Measurements from ENCODE around the gene SSTR1.

GRCh38 chr14:35402240-35402950 lies 2.2 kb downstream of the NFKBIA start:
- PRO-cap = no peak

GRCh38 chr14:35405136-35405531 lies 585 bp upstream of the NFKBIA start:
- PRO-cap = no peak

DNA sequence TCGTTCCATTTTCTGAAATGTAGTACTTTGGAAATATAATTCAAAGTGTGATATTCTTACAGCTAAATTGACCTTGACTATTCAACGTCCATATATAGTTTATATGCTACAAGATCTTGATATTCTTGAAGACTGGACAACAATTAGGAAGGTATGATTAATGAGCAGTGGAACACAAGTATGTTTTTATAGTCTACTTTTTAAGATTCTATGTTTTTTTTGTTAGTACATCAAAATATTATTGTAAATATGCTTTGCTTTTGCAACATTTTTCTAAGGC lies 38.7 kb downstream of the BRMS1L start:
- PRO-cap = no peak

DNA sequence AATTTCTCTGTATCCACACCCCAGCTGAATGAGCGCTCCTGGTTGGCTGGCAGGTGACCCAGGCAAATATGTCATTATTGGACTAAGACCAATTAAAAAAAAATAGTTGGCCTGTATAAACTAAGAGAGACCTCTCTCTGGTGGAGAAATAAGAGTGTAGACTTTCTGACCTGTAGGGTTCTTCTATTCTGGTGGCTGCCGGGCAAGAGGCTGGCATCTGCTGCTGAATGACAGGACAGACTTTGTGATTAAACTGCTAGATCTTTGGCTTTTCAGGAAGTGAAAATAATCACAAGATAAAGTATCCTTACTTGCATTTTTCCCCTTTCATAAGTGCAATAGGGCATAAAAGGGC lies 243.5 kb downstream of the BRMS1L start:
- PRO-cap = no peak

GRCh38 chr14:36215169-36215617 lies 105.2 kb downstream of the MBIP start:
- PRO-cap = no peak

DNA sequence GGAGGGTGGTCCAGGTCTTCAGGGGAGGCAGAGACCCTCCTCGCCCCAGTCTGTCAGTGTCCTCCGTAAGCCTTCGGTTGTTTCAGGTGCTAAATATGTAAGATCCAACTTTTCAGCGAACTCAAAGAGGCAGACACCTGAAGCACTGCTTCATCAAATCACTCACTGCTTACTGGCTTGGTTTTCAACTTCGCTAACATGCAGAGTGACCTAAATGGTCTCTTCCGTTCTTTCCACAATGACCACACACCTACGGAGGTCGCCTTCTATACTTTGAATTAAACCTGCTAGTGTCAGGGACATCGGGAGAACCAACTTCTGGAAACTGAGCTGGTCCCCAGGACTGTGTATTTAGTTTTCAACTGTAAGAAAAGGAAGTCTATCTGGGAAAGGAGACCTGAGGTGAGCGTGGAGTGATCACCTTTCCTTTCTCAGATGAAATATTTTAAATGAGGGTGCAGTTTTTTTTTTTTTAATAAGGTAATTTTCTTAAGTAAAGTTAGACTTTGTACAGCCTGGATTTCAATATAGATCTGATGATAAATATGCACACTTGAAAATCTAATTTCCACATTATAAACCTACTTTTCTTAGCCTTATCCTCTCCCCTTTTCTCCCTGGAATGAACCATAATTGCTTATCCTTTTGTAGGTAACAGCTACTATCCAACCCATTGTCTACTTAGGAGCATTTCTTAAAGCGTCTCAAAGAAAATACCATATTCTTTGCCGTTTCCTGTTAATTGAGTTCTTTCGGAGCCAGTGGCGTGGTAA lies 47.3 kb downstream of the MBIP start:
- PRO-cap = no peak

GRCh38 chr14:36305771-36306339 lies 14.6 kb downstream of the MBIP start:
- PRO-cap = no peak

DNA sequence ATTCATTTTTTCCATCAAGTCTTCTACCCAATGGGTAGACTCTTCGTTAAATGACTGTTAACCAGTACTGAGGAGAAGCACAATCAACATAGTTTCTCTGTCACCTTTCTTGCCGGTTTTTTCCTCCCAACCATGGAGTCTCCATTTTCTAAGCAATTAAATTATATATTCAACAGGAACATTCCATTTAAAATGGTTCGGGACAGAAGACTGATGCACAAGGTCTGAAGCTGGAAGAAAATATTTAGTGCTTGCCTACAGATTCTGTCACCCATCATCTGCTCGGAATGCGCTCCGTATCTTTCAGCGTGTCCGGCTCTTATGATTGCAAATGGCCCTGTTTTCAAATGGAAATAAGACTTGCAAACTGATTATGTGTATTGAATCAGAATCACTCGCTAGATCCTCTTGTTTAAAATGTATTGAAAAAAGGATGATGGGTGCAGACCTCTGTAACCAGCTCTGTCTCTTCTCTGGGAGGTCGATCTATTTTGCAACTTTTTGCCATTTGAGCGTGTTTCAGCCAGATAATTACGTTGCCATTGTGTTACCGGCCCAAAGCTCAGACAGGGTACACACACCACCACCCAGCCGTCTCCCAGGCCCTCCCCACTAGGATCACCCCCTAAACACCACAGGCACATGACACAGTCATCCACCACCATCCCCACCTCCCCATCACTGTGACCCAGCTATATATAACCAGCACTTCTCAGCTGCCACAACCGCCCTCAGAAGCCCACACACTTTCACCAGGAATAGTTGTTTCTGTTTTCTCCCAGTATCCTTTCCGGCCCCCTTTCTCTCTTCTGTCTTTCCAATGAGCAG lies 10.9 kb downstream of the NKX2-1 start:
- PRO-cap = no peak

DNA sequence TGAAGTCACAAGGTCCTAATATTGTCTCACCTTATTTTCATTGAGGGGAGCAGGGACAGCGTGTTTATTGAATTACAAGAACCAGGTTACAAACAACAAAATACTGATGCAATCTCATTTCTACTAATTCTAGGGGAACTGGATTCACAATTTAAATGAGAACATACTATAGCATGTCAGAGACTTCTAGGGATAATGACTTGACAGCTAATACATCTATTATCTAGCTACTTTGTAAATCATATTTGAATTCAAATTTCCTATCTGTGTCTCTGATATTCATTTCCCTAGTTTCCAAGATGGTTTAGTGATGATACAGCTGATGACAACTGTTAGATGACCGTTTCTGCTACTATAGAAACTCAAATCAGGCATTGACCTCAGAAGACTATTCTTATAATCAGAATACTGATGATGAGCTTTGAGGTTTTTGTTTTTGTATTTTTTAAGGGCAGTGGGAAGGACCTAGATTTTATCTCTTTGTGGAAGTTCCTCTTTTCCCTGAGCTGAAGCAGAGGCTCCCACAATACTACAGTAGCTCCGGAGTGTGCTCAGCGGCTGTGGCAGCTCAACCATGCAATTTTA lies 145.3 kb downstream of the SLC25A21 start:
- PRO-cap = no peak

DNA sequence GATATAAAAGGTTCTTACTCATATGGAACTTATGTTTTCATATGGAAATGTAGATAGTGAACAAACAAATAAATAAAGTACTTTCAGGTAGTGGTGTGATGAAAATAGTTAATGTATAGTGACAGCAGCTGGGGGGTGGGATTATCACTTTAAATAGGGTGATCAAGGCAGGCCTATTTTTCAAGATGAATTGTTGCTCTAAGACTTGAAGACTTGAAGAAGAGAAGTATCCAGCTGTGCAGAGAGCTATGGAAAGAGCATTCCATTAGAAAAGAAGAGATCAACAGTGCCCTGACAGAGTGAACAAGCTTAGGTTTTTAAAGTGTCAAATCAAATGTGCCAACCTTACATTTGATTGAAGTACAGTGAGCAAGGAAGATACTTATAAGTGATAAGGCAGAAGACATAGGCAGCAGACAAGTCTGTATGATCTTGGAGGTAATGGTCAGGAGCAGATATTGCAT lies 117.3 kb downstream of the MIPOL1 start:
- PRO-cap = no peak

DNA sequence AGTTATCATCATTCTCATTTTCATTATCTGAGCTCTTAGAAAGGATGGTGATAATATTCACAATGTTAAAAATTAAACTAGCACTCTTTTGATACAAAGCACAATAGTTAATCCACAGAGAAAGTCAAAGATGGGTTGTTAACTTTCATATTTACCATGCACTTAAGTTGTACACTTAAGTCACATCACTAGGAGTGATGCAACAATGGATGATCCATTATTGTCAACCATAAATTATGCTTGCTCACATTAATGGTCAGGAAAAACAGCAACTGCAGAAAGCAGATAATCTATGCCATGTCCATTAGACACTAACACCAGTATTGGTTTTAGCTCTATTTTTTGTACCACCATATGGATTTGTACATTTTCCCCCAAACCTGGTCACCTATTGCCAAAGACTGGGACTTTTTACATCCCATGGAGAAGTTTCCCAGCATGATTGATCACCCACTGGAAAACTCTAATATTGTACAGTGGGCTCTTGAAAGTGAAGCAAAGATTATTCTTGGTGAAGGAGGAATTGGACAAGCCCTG lies 195.5 kb downstream of the FOXA1 start:
- PRO-cap = no peak

DNA sequence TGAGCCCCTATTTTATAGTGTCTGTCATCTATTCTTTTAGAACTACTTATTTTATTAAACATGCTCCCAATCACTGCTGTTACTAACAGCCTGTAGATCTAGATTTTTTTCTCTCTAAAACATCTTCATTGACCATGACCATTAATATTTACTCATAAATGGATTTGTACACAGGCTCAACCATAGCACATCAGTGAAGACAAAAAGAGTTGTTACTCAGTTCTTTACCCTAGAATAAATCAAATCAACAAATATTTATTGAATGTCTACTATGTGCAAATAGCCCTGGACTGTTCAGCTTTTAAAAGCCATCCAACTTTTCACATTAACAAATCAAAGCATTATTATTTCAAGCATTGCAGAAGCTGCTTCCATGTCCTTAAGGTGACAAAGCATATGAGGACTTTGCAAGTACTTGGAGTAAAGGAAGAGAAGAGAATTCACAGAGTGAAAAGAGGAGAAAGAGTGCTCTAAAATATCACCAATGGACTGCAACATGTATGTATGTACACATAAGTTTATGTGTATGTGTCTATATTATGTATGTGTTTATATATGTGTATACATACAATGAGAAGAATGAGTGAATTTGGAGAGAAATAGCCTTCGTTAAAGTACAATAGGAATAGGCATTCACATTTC lies 31.1 kb downstream of the FOXA1 start:
- PRO-cap = no peak

GRCh38 chr14:37588899-37589381 lies 6.1 kb downstream of the FOXA1 start:
- PRO-cap = no peak

DNA sequence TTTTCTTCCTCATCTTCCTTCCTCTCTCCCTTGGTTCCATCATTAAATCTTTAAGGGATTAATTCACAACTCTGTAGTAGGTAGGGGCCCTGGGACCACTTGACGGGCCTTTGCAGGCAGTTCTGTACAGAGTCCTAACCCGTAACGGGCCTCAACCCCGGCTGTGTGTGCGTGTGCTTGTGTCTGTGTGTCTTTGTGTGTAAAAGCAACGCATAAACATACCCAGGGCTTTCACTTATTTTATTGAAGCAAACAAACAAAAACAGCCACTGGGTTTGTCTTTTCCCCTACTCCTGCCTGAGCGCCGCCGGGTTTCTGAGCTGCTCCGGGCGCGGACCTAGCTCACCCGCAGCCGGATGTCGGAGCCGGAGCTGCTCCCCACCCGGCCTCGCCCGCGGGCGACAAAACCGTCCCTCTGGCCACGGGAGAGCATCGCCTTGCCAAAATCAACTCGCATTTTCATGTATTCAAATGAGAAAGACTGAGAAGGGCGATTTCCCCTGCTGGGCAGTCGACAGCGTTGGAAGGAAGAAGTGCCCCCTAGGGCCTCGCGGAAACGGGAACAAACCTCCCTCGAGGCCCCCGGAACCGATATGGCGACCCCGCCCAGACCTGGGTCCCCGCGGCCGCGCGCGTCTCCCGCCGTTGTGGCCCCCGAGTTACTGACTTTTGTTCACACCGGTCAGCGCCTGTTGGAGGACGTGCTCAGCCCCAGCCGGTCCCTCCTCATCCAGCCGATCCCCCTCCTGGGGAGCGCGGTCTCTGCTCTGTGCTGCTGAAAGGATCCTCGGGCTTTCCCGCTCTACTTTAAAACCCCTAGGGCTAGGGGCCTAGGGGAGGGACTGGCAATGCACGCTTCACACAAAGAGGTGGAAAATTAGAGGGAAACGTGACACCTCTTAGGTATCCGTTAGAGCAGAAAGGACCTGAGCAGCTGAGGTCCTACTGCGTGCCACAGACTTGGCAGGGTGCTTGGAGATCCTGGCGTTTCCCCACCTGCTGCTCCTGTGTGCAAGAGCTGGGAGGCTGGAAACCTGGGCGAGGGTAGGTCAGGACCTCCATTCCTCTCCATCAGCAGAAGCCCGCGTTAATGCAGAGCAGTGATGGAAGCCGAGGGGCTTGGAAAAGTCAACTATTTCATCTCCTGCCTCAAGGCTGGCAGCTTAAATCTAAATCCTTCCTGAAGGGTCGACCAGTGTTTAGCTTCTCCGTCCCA lies 4.2 kb downstream of the TTC6 start:
- PRO-cap = no peak

- PRO-cap = no peak
Measured at GRCh38 chr14:38207683-38208395, at the start of gene SSTR1. TSS of gene SSTR1 (plus strand) at chr14:38207904.

GRCh38 chr14:38210009-38210740 lies 2.5 kb downstream of the SSTR1 start:
- PRO-cap = no peak

DNA sequence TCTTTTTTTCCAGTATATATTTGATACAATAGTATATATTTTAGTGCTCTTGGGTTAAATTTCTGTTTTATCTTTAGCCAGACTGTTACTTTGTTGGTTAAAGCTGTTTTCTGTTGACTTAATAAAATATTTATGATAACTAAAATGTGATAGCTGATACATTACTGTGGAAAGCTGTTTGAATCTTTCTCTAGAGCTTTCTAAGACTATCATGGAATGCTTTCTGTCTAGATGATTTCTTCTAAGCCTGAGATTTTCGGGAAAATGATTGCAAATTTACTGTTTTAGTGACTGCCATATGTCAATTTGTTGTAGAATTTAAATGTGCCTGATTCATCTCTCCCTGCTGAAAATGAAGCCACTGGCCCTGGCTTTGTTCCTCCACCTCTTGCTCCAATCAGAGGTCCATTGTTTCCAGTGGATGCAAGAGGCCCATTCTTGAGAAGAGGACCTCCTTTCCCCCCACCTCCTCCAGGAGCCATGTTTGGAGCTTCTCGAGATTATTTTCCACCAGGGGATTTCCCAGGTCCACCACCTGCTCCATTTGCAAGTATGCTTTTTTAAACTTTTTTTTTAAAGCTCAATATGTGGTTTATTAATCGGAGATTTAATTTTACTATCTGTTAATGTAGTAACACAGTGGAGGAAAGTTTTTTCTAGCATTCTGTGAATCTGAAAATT lies 83.7 kb downstream of the FBXO33 start:
- PRO-cap = no peak

- PRO-cap = no peak
Measured at GRCh38 chr14:39367826-39368251, 64.4 kb downstream of the FBXO33 start.

DNA sequence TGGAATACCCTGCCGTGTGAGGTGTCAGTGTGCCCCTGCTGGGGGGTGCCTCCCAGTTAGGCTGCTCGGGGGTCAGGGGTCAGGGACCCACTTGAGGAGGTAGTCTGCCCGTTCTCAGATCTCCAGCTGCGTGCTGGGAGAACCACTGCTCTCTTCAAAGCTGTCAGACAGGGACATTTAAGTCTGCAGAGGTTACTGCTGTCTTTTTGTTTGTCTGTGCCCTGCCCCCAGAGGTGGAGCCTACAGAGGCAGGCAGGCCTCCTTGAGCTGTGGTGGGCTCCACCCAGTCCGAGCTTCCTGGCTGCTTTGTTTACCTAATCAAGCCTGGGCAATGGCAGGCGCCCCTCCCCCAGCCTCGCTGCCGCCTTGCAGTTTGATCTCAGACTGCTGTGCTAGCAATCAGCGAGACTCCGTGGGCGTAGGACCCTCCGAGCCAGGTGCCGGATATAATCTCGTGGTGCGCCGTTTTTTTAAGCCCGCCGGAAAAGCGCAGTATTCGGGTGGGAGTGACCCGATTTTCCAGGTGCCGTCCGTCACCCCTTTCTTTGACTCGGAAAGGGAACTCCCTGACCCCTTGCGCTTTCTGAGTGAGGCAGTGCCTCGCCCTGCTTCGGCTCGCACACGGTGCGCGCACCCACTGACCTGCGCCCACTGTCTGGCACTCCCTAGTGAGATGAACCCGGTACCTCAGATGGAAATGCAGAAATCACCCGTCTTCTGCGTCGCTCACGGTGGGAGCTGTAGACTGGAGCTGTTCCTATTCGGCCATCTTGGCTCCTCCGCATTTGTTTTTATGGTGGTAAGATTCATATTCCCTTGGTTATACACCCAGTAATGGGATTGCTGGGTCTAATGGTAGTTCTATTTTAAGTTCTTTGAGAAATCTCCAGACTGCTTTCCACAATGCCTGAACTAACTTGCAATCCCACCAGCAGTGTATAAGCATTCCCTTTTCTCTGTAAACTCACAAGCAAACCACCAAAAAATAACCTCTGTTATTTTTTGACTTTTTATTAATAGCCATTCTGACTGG lies 652.2 kb upstream of the LRFN5 start:
- PRO-cap = bidirectional peak, plus-strand start at position 317 of the sequence, minus-strand start at position 312 of the sequence; bidirectional peak, plus-strand start at position 713 of the sequence, minus-strand start at position 639 of the sequence; bidirectional peak, plus-strand start at position 878 of the sequence, minus-strand start at position 795 of the sequence

- PRO-cap = unidirectional peak, minus-strand start at chr14:41911701
Measured at GRCh38 chr14:41910857-41911759, 304.4 kb downstream of the LRFN5 start.